SEM (cell line): ENCODE results near the gene CFAP299.

DNA sequence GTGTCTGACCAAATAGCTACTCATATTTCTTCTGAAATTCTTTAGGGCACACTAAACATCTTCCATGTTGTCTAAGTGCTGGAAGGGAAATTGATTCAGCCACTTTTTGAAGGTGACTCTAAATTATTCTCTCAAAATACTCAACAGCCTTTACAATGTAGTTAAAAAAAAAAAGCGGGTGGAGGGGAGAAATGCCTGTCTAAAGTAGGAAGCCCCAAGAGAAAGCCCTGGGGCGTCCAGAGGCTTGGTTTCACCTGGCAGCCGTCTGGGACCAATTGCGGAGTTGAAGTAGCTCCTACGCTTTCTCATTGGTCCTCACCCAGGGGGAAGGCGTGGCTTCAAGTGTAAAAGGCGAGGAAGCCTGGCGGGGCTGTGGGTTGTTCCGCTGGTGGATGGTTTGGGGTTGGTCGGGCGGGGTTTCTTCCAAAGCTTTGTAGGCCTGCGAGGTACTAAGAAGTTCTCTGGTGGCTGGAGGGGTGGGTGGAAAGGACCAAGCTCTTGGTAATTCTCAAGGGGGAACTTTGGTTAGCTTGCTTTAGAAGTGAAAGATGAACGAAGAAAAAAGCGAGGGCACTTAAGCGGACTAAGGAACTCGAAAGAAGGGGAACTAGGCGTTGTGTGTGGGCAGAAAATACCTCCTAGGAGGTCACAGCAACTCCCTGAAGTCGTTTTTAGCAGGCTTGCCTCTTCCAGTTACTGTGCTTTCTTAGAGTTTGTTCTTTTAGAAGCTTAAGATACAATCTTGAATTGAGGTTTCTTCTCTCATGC lies 36.5 kb downstream of the CCNG2 start:
- PRO-cap, result bidirectional peak, plus-strand start at position 377 of the sequence, minus-strand start at position 277 of the sequence

DNA sequence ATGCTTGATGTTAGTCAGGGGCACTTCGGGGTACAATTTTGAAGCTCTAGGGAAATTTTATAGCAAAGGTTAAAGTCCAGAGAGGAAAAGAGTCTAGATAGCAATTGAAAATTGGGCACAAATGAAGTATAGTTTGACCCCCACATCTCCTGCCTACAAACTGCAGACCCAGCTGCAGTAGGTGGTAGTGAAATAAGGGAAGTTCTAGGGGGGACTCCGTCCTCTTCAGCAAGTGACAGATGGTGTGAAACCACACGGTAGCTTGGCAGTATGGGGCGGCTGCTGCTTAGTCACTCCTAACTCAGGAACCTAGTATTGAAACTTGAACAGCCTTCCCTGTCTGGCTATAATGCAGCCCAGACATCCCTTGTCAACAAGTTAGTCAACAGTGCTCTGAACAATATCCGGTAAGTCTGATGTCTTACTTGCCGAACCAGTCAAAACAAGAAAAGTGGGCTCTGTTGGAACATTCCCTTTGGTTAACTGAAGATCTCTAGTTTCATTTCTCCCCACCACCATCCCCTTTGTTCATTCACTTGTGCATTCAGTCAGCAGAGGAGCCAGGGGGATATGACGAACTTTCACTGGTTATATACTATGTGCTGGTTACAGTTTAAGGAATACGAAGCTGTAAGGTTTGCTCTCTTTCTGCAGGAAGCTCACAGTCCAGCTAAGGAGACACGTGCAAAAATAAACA lies 18.7 kb upstream of the CXCL13 start:
- PRO-cap, result no peak

GRCh38 chr4:77601311-77602008 lies 4.2 kb upstream of the CXCL13 start:
- PRO-cap, result no peak

DNA sequence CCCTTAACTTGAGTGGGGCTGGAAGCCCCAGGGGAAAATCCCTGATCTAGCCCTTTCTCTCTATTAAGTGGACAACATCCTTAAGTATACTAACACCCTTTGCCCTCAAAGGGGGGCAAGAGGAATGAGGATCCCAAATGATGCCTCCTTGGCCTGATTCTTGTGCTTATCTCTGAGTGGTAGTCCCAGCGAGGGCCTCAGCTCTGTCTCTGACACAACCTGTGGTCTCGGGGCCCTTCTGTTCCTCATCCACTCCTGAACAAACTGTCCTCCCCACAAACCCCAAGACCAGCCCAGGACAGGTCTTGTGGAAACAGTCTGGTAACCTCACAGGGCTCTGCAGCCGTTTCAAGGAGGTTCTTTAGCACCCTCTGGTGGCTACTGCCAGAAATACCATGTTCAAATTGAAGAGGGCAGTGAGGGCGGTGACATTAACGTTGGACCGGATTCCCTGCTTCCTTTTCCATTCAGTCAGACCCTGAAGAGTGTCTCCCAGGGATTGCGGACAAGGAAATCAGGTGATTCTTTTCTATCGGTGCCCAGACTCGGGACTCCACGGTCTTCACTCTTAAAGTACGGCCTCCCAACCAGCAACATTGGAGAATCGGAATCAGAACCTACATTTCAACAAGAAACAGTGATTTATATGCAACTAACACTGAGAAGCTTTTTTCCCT lies 13.0 kb downstream of the CXCL13 start:
- PRO-cap, result no peak

- PRO-cap, result no peak
Measured at GRCh38 chr4:77797288-77797981, 21.7 kb downstream of the CNOT6L start.

GRCh38 chr4:77816223-77816770 lies 2.9 kb downstream of the CNOT6L start:
- PRO-cap, result no peak

- PRO-cap, result no peak
Measured at GRCh38 chr4:77817621-77818100, 1.5 kb downstream of the CNOT6L start.

DNA sequence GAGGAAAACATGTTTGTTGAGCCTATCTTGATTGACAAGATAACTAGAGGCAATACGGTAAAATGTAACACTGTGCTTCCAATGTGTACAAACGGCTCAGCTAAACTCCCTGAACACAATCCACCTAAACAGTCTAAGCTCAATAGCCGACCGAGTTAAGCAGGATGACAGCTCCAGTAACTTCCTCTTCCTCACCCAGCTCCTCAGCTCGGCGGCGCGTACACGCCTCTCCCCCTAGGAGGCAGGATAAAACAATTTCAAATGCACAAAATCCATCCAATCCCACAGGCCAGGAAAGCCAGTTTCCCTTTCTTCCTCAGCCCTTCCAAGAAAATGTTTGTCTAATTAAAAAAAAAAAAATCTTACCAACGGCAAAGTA lies 1.1 kb downstream of the CNOT6L start:
- PRO-cap, result no peak

DNA sequence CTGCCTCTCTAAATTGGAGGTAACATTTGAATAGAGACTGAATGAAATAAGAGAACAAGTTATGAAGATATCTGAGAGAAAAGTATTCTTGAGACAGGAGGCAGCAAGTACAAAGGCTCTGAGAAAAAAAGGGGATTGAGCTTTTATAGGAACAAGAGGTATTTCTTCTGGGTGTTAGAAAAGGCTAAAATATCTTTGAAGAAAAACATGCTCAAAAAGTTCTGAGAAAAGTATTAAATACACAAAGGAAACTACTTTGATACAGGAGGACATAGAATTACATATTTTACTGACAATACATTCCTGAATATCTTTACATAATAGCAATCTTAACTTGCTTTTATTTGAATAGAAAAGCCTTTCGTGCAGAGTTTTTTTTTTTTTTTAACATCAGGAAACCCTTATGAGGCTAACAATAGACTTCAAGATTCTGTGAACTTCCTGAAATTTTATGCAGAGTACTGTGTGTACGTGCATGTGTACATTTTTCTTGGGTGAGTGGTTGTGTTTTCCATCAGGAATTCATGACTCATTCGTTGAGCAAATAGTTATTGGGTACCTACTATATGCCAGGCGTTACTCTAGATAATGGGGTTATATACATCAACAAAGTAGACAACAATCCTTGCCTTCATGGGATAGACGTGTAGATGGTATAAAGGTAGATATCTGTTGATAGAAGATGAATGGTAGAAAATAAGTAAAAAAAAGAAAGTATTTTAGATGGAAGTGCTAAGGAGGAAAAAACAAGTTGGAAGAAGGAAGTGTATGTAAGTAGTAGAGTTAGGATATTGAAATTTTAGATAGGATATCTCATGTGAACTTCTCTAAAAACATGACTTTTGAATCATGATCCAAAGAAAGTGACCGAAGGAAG lies 59.0 kb downstream of the MRPL1 start:
- PRO-cap, result no peak

DNA sequence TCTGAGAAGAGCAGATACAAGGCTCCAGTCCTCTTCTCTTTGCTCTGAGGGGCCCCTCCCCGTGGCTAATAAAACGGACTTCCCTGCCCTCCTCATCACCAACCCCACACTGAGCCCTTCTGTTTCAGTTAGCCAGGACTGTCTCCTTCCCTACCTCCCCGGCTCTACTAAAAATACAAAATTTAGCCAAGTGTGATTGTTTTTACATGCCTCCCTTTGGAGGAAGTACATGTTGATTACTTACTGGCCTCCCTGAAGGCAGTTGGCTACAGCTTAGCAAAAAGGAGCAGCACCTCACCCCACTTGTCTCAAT lies 96.5 kb upstream of the ANXA3 start:
- PRO-cap, result no peak

DNA sequence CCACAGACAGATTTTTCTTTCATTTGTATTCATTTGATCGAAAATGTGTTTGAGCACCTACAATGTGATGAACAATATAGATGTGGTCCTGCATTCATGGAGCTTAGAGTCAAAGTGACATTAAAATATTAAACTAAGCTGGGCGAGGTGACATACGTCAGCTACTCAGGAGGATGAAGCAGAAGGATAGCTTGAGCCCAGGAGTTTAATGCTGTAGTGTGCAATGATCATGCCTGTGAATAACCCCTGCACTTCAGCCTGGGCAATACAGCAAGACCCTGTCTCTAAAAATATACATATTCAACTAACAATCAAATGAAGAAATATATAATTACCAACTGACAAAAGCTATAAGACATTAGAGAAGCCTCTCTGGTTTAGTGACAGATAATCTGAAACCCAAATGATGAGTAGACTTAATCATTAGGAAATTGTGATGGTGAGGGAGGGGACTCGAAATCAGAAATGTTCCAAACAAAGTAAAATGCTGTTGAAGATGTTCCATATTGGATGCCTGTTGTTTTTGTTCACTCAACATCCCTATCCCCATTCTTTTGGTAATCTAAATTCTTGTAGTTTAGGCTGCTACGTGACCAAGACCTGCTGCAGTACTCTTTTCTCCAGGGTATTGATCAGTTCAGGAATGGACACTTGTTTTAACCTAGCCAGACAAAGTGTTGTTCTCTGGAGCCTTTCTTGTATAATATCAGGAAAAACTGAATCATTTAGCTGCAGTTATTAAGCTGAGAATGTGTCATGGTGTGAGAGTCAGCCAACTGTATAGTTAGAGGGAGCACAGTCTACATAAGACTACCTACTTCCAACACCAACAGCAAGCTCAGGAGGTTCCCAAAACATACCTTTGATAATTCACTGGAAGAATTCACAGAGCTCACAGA lies 76.9 kb downstream of the ANXA3 start:
- PRO-cap, result no peak

- PRO-cap, result no peak
Measured at GRCh38 chr4:78633943-78634641, 82.5 kb downstream of the ANXA3 start.

DNA sequence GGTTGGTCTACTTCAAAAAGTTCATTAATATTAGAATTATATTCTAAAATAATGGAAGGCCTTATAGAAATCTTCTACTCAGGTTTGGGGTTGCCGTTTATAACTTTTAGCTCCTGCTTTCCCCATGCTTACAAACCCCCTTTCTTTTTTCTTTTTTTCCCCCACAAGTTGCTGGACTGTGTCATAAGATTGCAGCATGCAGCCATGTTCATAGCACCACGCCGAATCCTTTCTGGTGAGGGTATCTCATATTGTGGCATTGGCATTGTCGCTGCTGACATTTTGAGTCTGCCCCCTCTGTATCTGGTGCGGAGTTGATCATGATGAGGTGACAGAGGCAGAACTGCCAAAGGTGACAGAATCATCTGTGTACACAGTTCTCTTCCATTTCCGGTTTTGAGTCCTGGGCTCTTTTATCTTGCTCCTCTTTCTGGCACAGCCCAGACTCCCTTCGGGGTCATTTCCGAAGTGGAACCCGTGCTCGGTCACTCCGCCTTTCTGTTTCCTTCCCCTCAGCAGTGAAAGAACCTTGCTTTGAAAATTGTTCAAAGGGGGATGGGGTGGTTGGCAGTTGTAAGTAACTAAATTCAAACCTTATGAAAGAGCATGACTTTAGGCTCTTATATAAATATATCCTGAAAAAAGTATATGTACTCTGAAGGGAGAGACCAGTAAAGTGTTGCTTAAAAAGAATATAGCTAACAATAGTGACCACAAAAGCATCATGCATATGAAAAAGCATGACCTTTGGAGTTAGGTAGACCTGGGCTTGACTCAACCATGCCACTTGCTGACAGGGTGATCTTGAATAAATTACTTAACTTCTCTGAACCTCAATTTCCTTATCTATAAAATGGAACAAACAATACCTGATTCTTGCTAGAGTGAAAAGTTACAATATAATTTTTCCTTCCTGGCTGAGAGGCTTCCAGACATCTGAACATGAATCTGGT lies 55.0 kb upstream of the BMP2K start:
- PRO-cap, result no peak

- PRO-cap, result no peak
Measured at GRCh38 chr4:78774791-78775038, 1.4 kb upstream of the BMP2K start.

DNA sequence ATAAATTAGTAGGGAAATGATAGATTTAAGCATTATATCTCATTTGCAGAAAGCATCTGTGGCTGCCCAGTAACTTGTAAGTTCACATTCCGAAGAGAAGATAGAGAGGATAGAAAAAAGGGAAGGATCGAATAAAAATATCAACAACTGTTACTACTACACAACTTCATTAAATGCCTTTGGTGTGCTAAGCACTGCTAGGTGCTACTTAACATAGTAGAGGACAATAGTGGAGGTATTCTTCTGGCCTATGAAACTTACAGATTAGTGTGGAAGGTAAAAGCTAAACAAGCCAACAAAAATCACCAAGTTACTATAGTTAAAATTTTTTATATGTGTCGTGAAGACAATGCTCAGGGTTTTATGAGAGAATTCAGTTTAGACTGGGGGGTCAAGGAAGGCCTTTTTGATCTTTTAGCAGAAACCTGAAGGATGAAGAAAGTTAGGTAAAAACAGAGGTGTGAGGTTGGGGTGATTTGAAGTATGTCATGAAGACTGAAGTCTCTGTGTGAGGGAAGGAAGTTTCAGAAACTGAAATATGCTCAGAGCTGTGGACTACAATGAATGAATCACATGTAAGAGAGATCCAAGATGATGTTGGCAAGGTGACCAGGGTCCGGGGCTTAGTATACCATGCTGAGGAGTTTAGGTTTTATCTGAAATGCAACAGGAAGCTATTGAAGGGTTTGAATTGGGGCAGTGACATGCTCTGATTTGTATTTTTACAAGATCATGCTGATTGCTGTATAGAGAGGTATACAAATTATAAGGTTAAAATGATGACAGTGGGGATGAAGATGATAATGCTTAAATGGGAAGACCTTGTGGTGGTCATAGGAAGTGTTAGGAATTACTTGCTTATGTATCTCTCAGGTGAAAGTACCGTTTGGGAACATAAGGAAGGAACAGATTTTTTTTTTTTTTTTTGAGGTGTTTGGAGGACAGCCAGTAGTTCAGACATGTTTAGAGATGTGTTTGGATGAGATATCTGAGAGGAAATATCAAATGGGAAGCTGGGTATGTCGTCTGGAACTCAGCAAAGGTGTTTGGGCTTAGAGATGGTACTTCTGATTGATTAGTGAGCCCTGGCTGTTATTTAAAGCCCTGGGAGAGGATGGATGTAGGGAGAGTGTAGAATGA lies 4.7 kb downstream of the BMP2K start:
- PRO-cap, result no peak

DNA sequence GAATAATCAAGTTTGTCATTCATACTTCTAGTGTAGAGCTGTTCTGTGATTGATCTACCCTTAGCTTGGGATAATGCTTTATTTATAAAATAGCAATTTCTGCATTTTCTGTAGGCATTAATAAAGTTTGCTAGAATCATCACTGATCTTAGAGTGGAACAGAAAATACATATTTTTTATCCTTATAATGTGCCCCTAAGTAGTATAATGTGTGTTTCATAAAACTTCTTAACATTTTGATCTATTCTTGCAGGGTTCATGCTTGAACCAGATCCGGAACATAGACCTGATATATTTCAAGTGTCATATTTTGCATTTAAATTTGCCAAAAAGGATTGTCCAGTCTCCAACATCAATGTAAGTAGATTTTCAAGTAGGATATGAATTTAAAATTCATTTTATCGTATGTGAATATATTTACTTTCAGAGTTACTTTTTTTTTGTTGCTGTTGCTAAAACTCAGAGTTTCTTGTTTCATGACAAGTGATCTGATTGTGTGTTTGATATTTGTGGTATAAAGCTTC lies 79.8 kb downstream of the PAQR3 start:
- PRO-cap, result no peak

DNA sequence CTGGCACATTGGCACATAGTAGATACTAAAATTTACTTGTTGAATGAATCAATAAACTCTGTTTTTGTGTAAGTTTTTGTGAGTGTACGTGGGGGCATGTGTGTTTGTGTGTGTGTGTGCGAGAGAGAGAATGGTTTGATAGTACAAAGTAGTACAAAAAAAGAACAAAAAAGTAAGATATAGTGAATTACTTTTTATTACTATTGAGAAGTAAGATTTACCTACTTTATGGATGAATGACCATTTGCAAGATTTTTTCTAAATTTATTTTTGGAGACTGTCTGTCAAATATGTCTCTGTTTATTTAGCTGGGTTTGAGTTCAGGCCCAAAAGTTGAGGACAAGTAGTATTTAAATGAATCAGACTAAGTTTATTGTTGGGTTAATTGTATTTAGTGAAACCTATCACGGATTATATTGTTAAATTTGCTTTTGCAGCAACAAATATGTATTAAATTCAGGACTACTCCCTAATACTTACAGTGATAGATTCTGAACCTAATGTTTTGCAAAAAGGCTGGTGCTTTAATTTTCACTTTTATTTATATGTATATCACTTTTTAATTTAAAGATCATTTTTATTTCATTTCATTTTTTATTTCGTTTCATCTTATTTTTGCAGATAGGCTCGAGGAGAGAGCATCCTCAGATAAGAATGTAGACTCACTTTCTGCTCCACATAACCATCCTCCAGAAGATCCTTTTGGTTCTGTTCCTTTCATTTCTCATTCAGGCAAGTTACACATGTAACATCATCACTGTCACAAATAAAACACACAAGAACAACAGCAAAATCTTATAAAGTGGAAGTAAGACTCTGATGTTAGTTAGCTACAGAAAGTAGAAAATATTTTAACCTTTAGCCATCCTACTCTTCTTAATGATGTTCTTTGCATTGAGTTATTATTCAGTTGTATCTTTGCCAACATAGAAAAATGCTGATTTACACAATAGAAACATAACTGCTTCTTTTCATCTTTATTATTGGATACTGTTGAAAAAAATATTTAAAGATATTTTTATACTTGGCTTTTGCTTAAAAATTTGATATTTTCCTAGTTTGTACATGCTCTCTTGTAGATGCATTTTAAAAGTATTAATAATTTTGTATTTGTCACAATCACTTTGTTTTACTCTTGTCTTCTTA lies 52.3 kb downstream of the PAQR3 start:
- PRO-cap, result no peak

- PRO-cap, result bidirectional peak, plus-strand start at chr4:80203407, minus-strand start at chr4:80203324
Measured at GRCh38 chr4:80202570-80203754, 5.7 kb downstream of the PRDM8 start.

- PRO-cap, result no peak
Measured at GRCh38 chr4:80335311-80336247, at the start of gene CFAP299. TSS of gene CFAP299 (plus strand) at chr4:80335730.

GRCh38 chr4:80471694-80472224 lies 136.2 kb downstream of the CFAP299 start:
- PRO-cap, result no peak